BE2C (cell line): ENCODE measurements around the genes PKD2L1, SLF2 and SEMA4G.

DNA sequence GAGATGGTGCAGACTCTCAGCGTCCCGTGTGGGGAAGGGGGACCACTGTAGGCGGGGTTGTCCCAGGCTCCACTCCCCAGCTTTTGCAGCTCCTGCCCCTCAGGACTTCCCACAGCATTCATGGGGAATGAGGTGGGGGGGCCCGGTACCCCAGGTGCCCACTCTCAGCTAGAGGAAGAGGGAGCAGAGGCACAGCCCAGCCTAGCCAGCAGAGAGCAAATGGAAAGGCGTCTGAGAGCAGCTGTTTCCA, at the start of gene PKD2L1:
Gene PKD2L1 (minus strand): TSS at position 247 of the 250 bp plus-strand sequence.
- RRBS = no CpG with 5 or more reads among the region's 5 CpGs

DNA sequence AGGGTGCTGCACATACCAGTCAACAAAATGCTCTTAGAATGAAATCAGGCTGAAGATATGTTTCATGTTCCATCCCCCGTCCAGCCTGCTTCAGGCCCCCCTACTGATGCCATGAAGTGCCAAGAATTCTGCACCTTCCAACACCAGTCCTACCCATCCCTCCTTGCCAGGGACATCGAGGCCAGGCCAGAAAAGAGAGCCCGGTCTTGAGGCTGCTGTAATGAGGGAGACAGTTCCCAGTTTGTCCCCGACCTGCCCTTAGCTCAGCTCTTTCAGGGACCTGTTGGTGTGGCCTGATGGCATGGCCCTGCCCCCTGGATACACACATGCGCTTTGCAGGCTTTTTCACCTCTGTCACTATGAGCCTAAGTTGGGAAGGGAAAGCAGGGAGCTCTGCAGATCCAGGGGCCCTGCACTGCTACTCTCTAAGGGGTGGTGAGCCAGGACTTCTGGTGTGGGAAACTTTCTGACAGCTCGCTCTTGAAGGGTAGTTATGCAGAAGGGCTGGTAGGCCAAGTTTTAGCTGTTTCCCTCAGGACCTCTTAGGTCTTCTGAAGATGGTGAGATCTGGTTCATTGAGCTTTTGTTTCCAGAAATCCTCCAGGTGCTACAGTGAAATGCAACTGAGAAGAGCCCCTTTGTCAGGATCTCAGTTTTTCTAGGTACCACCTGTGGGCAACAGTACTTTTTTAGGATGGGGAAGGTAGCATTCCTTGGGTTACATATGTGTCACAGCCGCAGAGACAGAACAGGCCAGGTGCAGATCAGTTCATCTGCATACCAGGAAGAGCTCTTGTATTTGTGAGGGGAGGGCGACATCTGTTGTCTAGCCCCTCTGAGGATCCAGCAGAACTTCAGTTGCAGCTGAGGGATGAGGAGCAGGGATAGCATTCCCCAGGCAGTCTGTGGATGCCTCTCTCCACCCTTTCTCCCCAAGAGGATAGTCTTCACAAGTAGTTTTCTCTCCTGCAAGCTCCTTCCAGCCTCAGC, 2.2 kb downstream of the SCD start:
- RRBS = no CpG with 5 or more reads among the region's 8 CpGs

- RRBS = no CpG with 5 or more reads among the region's 8 CpGs
Observed at GRCh38 chr10:100351997-100353144, 5.3 kb downstream of the SCD start.

- RRBS = no CpG with 5 or more reads among the region's 4 CpGs
Observed at GRCh38 chr10:100372348-100372947, 25.4 kb downstream of the SCD start.

- RRBS = no CpG with 5 or more reads among the region's 6 CpGs
Observed at GRCh38 chr10:100509237-100509609, 10.4 kb downstream of the SEC31B start.

GRCh38 chr10:100561833-100562633, 26.3 kb downstream of the HIF1AN start:
- RRBS = under 1% methylated on average over 4 of the region's 60 CpGs

DNA sequence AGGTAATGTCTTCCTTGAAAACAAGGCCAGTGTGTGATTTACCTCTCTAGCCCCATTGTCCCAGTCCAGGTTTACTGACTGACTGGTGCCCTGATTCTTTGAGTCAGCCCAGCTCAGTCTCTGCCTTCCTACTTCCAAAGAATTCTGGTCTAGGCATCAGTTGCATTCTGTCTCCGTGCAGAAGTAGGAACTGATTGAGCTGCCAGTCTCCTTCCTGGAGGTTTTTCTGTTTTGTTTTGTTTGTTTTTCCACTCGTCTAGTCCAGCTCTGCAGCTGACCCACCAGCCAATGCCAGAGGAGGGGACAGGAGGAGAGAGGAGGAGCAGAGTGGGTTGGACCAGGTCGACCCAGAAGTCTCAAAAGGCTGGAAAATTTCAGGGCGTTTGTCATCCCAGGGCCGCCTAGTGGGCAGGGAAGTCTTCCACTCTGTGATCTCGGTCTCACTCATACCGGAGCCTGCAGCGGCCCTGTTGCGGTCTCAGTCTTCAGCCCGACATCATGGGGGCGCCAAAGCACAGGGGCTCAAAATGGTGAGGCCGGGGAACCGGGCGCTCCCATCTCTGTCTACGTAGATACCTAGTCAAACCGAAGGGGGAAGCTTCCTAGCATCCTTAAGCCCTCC, 16.5 kb upstream of the PAX2 start:
- RRBS = 9% methylated on average over 8 of the region's 16 CpGs

DNA sequence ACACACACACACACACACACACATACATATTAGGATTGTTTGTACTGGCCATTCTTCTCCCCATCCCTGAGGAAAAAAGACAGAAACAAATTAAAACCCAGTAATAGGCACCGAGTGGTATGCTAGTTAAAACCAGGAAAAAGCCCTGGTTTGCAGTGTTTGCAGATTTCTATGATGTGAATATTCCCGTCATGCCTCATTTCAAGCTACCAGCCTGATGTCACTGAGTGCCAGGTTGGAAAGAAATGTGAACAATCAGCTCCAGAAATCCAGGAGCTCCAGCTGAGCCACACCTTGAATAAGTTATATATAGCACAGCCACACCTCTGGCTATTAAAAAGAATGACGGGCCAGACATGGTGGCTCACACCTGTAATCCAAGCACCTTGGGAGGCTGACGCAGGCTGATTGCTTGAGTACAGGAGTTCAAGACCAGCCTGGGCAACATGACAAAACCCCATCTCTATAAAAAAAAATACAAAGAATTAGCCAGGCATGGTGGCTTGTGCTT, 18.8 kb upstream of the SLF2 start:
- RRBS = no CpG with 5 or more reads among the region's 4 CpGs

DNA sequence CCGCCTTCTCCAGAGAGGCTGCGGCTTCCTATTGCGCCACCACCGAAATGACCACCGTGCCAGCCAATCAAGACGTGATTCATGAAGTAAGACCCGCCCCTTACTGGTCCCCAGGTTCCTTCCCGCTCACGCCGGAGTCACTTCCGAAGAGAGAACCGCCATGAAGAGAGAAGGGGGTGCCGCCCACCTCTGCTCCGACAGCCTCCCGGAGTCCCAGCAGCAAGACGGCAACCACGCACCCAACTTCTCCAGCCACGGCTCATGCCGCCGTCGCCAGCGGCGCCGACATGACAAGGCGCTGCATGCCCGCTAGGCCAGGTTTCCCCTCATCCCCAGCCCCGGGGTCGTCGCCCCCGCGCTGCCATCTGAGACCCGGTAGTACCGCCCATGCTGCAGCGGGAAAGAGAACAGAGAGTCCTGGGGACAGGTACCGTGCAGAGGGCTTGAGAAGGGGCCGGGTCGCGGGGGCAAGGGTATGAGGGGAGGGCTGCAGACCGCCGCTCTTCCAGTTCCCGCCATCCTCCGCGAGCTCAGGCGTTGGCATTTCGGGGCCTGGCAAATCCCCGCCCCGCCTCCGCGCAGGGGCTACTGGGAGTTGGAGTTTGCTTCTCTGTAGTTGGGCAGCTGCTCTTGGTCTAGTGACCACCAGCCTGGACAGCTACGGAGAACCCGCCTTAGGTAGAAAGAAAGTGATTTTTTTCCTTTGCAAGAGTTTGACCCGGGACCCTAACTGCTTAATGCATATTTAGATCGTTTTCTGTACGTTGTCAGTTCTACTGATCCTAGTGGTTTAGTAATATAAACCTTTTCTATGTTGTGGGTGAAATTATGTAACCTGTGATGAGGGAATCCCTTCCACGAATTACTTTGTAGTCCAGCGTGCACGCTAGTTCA, at the start of gene SLF2:
Gene SLF2 (plus strand): TSS at position 140 of the 894 bp plus-strand sequence.
- RRBS = under 1% methylated on average over 11 of the region's 57 CpGs

GRCh38 chr10:100968784-100969736, at the start of gene SEMA4G:
TSS of gene SEMA4G (plus strand) at chr10:100969504.
- RRBS = under 1% methylated on average over 18 of the region's 53 CpGs

DNA sequence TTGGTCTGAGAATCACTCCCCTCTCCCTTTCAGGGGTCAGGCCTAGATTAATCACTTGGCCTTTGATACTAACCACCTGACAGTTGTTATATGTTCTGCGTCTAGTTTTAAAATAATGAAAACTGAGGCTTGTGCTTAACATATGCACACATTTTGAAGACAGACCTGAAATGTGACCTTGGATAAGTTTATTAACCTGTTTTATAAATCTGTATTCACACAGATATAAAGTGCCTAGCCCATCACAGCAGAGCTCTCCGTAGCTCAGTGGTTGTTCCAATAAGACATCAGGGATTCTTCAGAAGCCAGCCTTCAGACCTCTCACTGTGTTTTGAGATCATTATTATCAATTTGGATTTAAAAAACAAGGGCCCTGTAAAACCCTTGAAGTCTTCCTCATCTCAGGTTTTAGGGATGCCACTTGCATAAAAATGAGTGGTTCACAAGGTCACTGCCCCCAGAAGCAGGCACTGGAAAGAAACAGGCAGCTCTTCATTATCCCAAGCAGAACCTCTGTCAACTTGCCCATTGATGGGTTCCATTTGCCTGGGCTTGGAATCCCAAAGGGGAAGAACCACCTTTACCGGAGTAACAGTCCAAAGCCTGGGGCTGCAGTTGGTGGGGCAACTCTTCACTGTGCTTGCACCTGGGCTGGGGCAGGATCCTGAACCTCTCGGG, 1.1 kb downstream of the MRPL43 start:
- RRBS = no CpG with 5 or more reads among the region's 4 CpGs

DNA sequence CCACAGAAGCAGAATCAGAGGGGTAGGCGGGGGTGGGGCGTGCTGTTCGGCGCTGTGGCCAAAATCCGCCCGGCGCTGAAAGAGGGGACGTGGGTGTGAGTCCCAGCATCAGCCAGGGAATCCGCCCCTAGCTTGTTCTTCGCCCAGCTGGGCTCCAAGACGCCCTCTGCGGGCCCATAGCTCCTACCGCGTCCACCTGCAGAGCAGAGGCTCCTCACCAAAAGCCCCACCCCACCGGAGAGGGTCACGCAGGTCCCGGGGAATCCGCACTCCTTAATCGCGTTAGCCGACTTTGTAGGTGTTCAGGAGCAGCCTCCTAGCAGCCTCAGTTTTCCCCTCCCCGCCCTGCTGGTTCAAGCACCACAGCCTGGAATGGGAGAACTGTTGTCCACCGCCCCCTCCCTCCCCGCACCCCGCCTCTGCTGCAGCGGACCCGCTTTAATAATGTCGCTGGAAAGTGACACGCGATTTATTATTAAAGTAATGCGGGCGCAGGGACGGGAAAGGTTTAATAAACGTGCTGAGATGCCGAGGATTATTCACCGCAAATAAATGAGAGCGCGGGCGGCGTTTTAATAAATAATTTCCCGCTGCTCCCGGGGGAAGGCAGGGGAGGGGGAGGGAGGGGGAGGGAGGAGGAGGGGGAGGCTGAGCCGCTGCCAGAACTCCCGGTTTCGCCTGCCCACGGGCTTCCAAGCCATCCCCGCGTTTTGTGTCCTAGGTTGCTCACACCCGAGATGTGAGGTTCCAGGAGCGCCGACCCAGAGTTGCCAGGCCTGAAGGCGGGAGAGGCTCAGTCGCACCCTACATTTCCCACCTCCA, 4.9 kb downstream of the KAZALD1 start:
- RRBS = 2% methylated on average over 8 of the region's 53 CpGs

- RRBS = no CpG with 5 or more reads among the region's 10 CpGs
Observed at GRCh38 chr10:101244186-101244960, 15.1 kb upstream of the LBX1 start.

DNA sequence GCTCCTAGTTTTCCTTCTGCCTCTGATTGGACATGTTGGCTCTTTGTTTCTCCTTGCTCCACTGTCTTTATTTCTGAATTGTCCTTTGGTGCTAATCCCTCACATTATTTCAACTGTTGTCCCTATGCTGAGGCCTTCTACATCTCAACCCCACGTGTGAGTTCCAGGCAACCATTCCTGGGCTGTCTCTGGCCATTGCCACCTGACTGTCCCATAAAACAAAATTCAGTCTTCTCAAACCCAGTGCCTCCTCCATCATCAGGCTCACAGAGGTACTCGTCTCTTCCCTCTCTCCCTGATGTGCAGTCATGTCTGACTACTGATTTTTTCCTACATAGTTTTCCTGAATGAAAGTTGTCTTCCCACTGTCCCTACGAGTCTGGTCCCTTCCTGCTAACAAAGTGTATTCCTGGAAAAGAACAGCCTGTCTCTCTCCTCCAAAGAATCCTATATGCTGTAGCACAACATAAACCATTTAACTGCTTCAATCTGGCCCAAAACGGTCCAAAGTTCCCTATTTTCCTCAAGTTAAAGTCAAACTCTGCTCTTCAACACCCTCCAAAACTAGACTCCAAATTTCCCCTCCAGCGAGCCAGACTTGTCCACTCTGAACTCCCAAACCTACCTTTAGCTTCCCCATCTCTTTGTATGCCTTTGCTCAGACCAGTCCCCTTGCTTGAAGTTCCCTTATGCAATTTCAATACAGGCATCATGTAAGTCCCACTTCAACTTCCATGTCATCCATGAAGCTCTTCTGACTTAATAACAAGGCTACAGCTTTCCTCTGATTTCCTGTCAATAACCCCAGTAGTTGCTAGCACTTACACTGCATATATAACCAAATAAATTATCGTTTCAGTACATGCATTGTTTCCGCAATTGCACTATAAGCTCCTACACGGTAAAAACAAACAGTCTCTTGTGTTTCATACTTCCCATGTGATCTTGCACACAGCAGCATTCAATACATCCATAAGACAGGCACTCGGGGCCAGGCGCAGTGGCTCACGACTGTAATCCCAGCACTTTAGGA, 41.8 kb downstream of the FBXW4 start:
- RRBS = no CpG with 5 or more reads among the region's 11 CpGs

DNA sequence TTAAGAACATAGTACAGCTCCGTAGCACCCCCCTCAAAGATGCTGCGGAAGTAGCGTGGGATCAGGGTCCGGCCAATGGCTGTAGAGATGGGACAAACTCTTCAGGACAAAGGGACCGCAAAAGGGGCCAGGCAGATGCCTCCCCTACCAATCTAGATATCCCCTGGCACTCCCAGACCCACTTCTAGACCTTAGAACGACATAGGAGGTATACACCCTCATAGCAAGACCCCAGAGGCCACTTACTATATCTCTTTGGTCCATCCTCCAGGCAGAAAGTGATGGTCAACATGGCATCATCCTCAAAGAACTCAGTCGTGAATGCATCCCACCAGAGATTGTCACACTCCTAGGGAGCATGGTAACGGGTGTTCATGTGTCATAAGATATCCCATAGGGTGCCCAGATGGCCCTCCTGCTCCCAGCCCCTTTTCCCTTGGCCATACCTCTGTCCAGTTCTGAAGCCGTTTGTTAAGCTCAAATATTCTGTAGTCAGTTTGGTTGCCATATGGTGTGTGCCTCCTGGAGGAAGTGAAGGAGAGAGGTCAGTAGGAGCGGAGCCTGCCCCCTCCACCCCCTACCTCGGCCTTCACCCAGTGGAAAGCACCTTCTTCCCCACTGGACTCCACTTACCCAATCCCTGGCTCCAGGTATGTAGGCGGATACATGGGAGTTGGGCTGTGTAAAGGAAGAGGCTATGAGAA, 9.4 kb downstream of the LDB1 start:
- RRBS = no CpG with 5 or more reads among the region's 12 CpGs

DNA sequence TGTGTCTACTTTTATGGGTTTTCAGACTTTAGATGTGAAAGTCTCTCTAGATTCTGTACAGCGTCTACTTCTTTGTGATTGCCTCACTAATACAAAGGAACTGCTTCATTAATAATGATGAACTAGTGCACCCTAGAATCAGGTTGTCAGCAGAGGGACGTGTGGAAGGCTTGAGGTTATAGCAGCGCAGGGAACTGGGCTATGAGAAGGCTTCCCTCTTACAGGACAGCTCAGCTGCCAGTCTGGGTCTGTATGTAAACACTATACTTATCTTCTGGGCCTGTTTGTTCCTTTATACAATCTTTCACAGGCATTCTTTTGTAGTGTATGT, 768 bp downstream of the GBF1 start:
- RRBS = no CpG with 5 or more reads among the region's 3 CpGs

GRCh38 chr10:102393149-102393643, 2.3 kb upstream of the NFKB2 start:
- RRBS = no CpG with 5 or more reads among the region's 16 CpGs

DNA sequence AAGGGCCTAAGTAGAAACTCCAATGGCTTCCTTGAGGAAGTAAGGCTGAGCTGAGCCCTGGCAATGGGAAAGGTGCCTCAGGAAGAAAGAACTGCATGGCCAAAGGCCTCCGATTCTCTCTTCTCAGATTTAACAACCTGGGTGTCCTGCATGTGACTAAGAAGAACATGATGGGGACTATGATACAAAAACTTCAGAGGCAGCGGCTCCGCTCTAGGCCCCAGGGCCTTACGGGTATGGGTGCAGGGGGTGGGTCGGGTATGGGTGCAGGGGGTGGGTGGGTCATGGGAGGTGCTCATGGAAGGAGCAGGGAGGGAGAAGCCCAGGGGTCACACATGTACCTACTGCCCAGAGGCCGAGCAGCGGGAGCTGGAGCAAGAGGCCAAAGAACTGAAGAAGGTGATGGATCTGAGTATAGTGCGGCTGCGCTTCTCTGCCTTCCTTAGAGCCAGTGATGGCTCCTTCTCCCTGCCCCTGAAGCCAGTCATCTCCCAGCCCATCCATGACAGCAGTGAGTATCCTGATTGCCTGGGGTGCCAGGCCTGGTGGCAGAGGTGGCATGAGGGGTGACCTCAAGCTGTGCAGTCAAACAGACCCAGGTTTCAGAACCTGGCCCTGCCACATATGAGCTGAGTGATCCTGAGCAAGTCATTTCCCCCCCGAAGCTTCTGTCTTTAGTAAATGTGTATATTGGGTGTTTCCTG, 1.8 kb downstream of the NFKB2 start:
- RRBS = no CpG with 5 or more reads among the region's 10 CpGs

DNA sequence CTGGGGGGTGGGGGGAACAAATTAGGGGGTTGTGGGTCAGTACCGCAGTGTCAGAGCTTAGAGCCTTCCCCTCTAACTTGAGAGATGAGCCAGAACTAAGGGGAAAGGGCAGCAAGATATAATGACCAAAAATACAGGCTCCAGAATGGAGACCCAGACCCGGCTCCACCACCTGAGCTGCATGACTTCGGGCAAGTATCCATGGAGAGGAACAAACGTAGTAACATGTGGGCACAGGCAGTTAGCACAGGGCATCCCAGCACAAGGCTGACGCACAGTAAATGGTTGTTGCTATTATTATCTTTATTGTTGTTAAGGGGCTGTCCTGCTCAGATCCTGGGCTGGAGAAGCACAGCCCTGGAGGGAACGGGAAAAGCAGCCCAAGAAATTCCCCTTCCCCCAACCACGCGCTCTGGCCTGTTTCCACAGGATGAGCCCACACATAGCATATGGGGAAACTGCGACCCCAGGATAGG, 11.3 kb downstream of the PSD start:
- RRBS = no CpG with 5 or more reads among the region's 9 CpGs